Non-pigmented ciliary epithelial cell (primary cell): ENCODE measurements around the gene RASEF.

GRCh38 chr9:78669380-78669721 is 372.4 kb downstream of the PSAT1 start:
- RRBS: no CpG with 5 or more reads among the region's 5 CpGs

DNA sequence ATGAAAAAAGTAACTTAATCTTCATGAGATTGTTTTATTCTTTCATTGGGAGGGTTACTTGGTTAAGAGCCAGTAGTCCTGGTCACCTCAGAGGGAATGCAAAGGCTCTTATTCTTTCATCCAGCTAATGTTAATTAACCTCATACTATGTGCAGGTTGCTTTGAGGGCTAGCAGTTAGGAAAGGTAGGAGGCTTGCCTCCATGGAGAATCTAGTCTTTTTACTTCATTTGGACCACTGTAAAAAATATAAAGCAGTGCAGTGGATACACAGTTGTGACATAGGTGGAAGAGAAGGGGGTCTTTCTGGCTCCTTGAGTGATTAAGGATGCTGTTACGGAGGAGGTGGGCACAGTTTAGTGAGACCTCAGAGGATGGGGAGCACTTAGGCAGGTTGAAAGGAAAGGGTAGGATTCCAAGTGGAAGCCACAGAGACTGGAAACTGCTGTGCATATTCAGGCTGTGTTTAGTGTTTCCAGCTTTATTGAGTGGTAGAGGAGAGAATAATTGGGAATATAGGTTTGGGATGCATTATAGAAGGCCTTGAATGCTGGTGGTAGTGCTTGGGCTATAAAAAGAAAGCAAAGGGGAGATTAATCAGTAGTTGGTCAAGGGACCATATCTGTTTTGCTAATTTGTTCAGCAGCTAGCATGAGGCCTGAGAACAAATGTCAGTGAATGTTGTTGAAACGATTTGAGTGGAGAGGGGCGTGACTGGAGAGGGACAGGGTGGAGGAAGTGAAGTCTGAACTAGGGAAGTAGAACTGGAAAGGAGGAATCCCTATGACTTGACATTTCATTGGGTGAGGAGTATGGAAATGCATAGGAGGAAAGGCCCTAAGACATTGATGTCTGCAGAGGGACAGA is 19.4 kb downstream of the TLE4 start:
- RRBS: no CpG with 5 or more reads among the region's 3 CpGs

GRCh38 chr9:79669817-79670168 is 98.0 kb downstream of the TLE4 start:
- RRBS: no CpG with 5 or more reads among the region's 3 CpGs

GRCh38 chr9:79868761-79869215 is 297.0 kb downstream of the TLE4 start:
- RRBS: no CpG with 5 or more reads among the region's 2 CpGs

DNA sequence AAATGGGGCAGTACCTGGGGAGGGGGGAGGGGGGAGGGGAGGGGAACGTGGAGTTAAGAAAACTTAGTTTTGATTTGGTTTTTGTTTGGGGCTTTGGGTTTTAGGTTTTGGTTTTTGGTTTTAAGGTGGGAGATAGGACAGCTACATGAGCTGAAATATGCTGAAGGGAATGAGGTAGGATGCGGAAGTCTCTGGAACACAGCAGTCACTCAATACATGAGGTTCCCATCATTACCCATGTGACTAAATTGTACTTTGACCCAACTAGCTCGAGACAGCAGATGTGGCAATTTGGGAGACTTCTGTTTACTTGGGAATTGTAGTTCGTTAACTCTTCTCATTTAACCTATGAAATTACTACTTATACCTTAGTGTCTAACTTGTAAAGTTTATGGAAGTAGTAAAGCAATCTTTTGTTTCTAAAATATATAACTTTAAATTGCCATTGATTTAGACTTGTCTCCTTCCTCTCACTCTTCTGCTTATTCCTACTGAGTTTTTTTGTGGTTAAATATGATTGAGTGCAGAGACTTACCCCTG is 124.2 kb downstream of the TLE1 start:
- RRBS: no CpG with 5 or more reads among the region's 4 CpGs

DNA sequence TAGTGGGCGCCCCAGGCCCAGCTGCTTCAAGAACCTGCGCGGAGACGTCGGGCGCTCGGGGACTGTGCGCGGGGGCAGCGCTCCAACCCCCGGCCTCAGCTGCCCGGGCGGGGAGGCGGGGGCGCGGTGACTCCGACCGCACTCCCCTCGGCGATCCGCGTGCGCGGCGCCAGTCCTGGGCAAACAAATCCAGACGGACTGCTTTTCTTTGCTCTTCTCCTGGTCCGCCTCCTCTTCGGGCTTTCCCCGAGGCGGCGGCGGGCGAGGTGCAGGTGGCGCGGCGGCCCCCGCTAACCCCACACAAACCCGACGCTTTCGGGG is 926 bp downstream of the TLE1 start:
- RRBS: 0% methylated on average over 5 of the region's 40 CpGs

- RRBS: no CpG with 5 or more reads among the region's 6 CpGs
Measured at GRCh38 chr9:82488445-82489108, 500.0 kb downstream of the SPATA31D1 start.

DNA sequence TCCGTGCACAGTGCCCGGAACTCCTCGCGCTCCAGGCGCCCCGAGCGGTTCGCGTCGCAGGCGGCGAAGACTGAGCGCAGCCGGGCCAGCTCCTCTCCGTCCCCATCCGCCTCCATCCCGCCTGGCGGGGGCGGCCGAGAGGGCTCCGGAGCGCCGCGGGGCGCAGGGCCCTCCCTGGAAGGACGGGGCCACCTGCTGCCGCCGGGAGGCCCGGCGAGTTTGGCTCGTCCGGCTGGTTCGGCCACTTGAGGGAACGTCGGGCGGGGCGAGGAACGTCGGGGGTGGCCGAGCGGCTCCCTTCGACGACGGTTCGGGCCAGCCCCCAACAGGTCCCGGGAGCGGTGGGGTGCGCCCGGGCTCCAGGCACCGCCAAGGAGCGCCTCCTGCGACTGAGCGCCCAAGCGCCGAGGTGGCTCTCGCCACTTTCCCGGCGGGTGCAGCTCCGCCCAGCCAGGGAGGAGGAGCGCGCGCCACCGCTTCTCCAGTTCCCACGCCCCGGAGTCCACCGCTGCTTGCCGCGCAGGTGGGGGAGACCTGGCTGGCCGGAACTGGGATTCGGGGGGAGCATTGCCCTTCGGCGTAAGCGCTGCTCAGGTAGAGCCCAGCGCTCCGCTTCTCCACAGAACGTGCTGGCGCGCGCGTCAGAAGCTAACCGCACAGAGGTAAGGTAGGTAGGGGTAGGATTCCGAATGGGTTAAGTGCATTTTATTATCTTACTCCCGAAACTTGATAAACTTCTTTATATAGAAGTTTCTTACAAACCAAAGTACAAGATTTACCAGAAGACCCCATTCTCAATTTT is at the start of gene RASEF:
TSS of gene RASEF (minus strand) at position 391 of the 802 bp plus-strand sequence.
- RRBS: 2% methylated on average over 58 of the region's 83 CpGs

- RRBS: no CpG with 5 or more reads among the region's 3 CpGs
Measured at GRCh38 chr9:83220591-83221194, 157.8 kb upstream of the RASEF start.

GRCh38 chr9:83245820-83246276 is 182.9 kb upstream of the RASEF start:
- RRBS: no CpG with 5 or more reads among the region's 3 CpGs

GRCh38 chr9:83657190-83657975 is 34.4 kb downstream of the IDNK start:
- RRBS: no CpG with 5 or more reads among the region's 3 CpGs

GRCh38 chr9:83670377-83670975 is 37.3 kb downstream of the UBQLN1 start:
- RRBS: no CpG with 5 or more reads among the region's 7 CpGs

- RRBS: no CpG with 5 or more reads among the region's 6 CpGs
Measured at GRCh38 chr9:83670976-83671759, 36.6 kb downstream of the UBQLN1 start.

- RRBS: 24% methylated on average over 4 of the region's 30 CpGs
Measured at GRCh38 chr9:84101896-84102655, 121.5 kb downstream of the RMI1 start.

GRCh38 chr9:84265891-84266550 is 74.5 kb downstream of the SLC28A3 start:
- RRBS: no CpG with 5 or more reads among the region's 7 CpGs

DNA sequence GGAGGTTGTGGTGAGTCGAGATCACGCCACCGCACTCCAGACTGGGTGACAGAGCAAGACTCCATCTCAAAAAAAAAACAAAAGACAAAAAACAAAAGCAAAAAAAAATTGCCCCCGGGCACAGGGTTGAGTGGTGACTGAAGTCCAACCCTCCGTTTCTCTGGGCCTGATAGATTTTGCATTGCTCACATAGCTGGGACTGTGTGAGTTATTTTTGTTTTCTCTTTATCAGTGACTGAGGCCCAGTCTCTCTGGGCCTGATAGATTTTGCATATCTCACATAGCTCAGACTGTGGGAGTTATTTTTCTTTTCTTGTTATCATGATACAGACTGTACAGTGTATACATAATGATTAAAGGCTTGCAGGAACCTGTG is 2.5 kb upstream of the SLC28A3 start:
- RRBS: no CpG with 5 or more reads among the region's 5 CpGs

GRCh38 chr9:85077629-85077836 is 408.0 kb downstream of the NTRK2 start:
- RRBS: no CpG with 5 or more reads among the region's 7 CpGs

- RRBS: 89% methylated on average over 2 of the region's 23 CpGs
Measured at GRCh38 chr9:85289915-85290587, 451.7 kb downstream of the AGTPBP1 start.

DNA sequence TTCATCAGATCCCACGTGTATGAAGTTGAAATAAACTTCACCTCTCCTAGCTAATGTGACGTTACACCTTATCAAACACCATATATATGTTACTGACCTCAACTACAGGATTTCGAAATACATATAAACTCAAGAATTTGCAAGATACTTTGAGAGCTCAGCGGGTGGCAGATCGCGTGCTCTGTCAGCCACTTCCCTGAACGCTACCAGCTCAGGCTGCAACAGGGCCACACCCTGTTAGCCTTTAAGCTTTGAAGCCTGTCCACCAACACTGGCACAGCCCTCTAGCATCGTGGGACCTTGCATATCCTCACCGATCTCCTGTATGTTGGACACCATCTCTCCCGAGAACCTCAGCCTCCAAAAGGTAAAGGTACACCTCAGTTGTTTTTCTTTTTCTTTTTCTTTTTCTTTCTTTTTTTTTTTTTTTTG is 1.8 kb upstream of the AGTPBP1 start:
- RRBS: no CpG with 5 or more reads among the region's 10 CpGs